Keratinocyte (primary cell): ENCODE results near the gene NCAPG2.

DNA sequence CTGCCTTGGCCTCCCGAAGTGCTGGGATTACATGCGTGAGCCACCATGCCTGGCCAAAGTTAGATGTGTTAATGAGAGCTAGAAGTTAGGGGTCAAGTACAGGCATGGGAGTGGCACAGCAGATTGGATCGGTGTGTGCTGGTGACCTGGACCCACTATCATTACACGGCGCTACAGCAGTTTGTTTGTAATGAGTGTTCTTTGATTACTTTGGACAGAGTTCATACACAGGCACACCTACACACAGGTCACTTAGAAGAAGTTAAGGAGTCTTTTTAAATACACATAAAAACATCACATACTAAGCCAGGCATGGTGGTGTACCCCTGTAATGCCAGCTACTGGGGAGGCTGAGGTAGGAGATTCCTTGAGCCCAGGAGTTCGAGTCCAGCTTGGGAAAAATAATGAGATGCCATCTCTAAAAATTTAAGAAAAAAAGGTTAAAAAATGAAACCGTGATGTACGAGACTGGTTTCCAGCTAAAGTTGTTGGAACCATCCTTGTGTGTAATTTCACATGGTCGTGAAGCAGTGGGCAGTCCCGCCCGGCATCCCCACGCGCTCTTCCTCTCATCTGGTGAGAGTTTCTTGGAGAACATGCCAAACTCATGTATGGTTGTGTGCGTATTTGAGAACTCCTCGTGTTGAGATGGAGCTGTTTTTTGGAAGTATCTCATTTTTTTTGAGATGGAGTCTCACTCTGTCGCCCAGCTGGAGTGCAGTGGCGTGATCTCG lies 37.0 kb downstream of the DNAJB6 start:
CAGE:
- cytosol, long polyA minus RNA, result no peak
- cytosol, long polyA plus RNA, result no peak
- long polyA plus RNA, result no peak
- nucleus, long polyA minus RNA, result no peak
- nucleus, long polyA plus RNA, result no peak

DNA sequence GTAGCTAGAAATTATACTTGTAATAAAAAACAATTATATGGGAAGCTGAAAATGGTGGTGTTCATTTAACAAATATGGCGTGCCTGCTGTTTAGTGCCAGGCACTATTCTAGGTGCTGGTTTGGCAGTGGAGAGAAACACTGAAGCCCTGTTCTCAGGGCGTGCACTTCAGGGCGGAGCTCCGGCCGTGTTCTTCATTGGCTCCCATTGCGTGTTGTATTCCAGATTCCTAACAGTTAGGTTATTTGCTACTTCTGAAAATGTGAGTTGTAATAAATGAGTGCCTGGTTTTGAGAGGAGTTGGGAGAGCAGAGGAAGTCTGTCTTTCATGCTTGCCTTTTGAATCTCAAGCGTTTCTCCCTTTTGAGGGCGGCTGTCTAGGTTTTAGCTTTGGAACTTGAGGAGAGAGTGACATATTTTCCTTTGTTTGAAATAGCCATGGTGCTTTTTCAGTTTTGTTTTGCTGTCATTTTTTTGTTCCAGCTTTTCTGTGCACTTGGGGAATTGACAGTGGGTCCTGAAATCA lies 38.7 kb downstream of the DNAJB6 start:
CAGE:
- cytosol, long polyA minus RNA, result no peak
- cytosol, long polyA plus RNA, result no peak
- long polyA plus RNA, result no peak
- nucleus, long polyA minus RNA, result no peak
- nucleus, long polyA plus RNA, result no peak

DNA sequence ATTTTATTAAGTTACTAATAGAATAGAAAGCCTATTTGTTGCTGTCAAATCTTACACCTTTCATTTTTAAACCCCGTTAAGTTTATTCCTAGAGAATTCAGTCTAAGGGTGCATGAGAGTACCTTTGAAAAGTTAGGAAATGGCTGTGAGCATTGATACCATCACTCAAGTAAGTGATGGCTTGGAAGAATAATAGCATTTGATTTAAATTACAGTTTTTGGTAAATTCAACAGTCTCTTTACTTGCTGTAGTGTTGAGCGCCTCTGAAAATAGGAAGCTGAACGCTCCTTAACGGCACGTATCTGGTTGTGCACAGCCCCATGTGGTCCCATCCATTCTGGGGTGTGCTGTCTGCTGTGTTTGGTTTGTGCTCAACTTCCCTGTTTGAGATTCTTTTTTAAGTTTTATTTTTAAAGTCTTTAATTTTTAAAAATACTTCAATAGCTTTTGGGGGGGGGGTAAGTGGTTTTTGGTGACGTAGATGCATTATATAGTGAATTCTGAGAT lies 51.4 kb downstream of the DNAJB6 start:
CAGE:
- cytosol, long polyA minus RNA, result no peak
- cytosol, long polyA plus RNA, result no peak
- long polyA plus RNA, result no peak
- nucleus, long polyA minus RNA, result no peak
- nucleus, long polyA plus RNA, result no peak

GRCh38 chr7:157412039-157412534 lies 75.3 kb downstream of the DNAJB6 start:
CAGE:
- cytosol, long polyA minus RNA, result no peak
- cytosol, long polyA plus RNA, result no peak
- long polyA plus RNA, result no peak
- nucleus, long polyA minus RNA, result no peak
- nucleus, long polyA plus RNA, result no peak

CAGE:
- cytosol, long polyA minus RNA, result no peak
- cytosol, long polyA plus RNA, result no peak
- long polyA plus RNA, result no peak
- nucleus, long polyA minus RNA, result no peak
- nucleus, long polyA plus RNA, result no peak
These were observed 86.4 kb downstream of the DNAJB6 start for GRCh38 chr7:157423039-157423810.

DNA sequence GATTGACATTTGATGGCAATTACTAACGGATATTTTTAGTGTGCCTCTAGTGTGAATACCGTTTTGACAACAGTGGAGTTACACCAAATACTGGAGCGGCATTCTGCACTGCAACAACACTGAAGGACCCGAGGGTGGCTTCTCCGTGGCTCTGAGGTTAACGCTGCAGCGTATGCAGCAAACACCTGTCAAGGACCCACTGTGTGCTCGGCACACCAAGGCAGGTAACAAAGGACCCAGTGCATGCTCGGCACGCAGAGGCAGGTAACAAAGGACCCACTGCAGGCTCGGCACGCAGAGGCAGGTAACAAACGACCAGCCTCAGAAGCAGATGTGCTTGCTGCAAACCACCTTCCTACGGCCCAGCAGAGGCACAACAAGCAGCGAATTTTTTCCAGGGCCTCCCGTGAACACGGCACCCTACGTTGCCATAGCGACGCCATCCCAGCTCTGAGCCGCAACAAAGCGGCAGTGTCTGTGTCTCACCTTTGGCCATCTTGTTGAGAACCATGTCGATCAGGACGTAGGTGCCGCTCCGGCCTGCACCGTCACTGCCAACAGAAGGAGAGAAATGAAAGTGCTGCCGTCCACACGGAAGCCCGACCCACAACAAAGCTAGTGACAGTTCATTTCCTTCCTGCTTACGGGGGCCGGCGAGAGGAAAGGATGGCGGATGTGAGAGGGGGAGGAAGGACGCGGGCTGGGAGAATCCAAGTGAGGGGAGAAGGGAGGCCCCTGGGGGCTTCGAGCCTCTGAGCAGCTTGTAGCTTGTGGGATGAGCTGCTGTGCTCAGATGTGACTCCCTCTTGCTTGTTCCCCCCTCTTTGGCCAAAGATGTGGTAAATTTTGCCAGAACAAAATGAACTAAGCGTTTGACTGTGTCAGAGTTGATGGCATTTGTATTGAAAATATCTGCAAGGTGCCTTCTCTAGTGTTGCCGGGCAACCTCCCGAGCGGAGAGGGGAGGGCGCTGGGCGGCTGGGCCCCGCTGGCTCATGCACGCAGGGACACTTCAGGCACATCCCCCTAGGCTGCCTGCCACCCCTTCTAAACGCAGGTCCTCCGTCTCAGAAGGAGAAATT lies 232.0 kb downstream of the DNAJB6 start:
CAGE:
- cytosol, long polyA minus RNA, result no peak
- cytosol, long polyA plus RNA, result no peak
- long polyA plus RNA, result no peak
- nucleus, long polyA minus RNA, result no peak
- nucleus, long polyA plus RNA, result no peak

CAGE:
- cytosol, long polyA minus RNA, result no peak
- cytosol, long polyA plus RNA, result no peak
- long polyA plus RNA, result no peak
- nucleus, long polyA minus RNA, result no peak
- nucleus, long polyA plus RNA, result no peak
These were observed 420.6 kb downstream of the DNAJB6 start for GRCh38 chr7:157757254-157757898.

GRCh38 chr7:157875151-157875822 lies 538.5 kb downstream of the DNAJB6 start:
CAGE:
- cytosol, long polyA minus RNA, result no peak
- cytosol, long polyA plus RNA, result no peak
- long polyA plus RNA, result no peak
- nucleus, long polyA minus RNA, result no peak
- nucleus, long polyA plus RNA, result no peak

DNA sequence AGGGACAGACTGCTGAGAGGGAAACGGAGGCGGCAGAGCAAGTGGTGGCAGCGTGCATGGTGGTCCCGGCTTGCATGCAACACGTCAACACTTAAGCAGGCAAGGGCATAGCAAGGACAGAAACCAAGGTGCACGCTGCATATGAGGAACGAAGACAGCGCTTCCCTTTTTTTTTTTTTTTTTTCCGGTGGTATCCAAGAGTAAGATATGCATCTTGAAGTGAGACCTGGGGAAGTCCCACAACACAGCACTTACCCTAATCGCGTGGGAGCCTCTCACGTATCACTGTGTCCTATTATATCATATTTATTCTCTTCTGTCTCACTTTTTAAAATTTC lies 361.1 kb downstream of the PTPRN2 start:
CAGE:
- cytosol, long polyA minus RNA, result no peak
- cytosol, long polyA plus RNA, result no peak
- long polyA plus RNA, result no peak
- nucleus, long polyA minus RNA, result no peak
- nucleus, long polyA plus RNA, result no peak

DNA sequence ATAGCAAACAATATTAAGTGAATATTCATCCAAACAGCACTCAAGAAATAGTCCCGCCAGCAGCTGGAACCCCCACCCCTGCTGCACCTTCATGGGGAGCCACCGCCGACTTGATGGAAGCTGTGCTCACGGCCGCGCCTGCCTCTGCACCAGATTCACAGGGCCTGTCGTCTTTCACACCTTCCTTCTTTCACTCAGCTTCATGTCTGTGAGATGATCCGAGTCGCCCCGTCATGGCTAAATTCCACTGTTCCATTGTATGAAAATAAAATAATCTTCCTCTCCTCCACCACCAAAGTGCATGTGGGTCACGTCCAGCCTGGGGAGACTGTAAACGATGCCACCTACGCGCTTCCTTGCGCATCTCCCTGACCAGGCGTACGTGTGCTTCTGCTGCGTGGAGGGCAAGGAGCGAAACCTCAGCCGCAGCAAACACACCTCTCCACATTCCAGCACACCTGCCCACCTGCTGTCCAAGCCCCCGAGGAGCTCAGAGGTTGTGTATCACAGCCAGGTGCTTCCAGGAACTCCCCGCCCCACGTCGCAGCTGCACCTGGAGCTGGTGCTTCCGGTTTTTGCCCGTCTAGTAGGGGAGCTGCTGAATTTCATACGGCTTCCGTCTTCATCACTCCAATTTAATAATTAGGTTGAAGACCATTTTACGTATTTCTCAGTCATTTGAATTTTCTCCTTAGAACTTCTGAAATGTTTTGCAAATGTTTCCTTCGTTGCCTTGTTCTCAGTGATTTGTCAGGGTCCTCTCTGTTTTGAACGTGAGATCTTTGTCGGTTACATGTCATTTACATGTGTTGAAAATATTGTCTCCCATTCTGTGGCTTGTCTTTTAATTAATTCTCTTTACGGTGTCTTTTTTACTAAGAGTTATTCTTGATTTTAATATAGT lies 136.9 kb downstream of the PTPRN2 start:
CAGE:
- cytosol, long polyA minus RNA, result no peak
- cytosol, long polyA plus RNA, result no peak
- long polyA plus RNA, result no peak
- nucleus, long polyA minus RNA, result no peak
- nucleus, long polyA plus RNA, result no peak

CAGE:
- cytosol, long polyA minus RNA, result no peak
- cytosol, long polyA plus RNA, result no peak
- long polyA plus RNA, result no peak
- nucleus, long polyA minus RNA, result no peak
- nucleus, long polyA plus RNA, result no peak
These were observed 50.4 kb downstream of the PTPRN2 start for GRCh38 chr7:158537112-158537736.

CAGE:
- cytosol, long polyA minus RNA, result no peak
- cytosol, long polyA plus RNA, result no peak
- long polyA plus RNA, result no peak
- nucleus, long polyA minus RNA, result no peak
- nucleus, long polyA plus RNA, result no peak
These were observed 4.1 kb downstream of the PTPRN2 start for GRCh38 chr7:158583421-158584085.

DNA sequence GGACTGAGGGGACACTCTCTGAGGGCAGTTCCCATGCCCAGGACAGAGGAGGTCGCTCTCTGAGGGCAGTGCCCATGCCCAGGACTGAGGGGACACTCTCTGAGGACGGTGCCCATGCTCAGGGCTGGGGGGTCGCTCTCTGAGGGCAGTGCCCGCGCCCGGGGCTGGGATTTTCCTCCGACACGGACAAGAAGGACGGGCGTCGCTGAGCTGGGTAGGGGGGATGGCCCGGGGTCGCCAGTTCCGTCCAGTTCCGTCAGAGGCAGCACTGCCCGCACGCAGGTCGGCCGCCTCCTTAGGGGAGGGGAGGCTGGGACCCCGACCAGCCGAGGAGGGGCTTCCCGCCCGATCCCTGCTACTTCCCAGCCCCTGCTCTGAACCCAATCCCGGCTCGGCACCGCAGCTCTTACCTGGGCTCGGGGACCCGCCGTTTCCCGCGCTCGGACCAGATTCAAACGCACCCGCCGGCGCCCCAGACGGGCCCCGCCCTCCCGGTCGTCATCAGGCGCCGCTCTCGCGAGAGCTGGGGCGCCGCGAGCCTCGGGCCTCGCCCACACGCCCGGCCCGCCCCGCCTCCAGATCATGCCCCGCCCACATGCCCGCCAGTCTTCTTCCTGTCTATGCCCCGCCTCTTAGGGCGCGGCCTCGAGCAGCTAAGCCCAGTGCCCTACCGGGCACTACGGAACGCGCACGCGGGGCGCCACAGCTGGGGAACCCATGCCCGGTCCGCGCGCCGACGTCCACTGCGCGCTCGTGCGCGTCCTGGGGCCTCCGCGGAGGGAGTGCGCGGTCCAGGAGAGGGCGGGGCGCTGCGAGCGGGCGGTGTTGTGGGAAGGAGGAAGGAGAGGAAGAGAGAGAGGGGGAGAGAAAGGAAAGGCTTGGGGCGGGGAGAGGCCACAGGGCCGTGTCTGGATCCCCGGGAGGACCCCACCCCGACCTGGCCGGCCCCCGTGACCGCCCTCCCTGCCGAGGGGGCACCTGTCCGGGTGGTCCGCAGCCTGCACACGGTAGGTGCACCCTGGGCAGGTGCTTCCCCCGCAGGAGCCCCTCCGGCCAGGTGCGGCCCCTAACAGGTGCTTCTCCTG lies at the start of gene NCAPG2:
Gene NCAPG2, minus strand, starts transcription at position 491 of the 1,085 bp plus-strand sequence.
CAGE:
- cytosol, long polyA minus RNA, result no peak
- cytosol, long polyA plus RNA, result no peak
- long polyA plus RNA, result no peak
- nucleus, long polyA minus RNA, result start-site peak on the minus strand centred at position 451 of the sequence, 87 bp wide, 14 reads
- nucleus, long polyA plus RNA, result no peak

CAGE:
- cytosol, long polyA minus RNA, result no peak
- cytosol, long polyA plus RNA, result no peak
- long polyA plus RNA, result no peak
- nucleus, long polyA minus RNA, result no peak
- nucleus, long polyA plus RNA, result no peak
These were observed 35.9 kb upstream of the NCAPG2 start for GRCh38 chr7:158740499-158741001.

DNA sequence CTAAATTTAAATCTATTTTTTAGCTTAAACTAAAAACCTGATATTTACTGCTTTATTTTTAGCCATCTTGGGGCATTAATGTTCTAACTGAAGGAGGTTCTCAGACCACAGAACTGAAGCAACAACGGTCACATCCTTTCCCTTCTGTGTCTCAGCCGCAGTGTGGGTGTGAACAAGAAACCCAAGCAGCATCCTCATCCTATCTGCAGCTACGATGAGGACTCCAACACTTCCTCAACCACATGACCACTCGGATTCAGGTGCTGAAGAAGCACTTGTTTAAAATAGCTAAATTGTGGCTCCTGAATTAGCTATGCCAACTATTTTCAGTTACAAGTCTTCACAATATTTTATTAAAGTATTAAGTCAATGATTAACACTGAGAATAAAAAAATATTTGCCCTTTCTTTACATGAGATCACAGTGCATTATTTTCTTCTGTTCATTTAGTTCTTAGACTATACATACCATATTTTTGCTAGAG lies 5.2 kb downstream of the ESYT2 start:
CAGE:
- cytosol, long polyA minus RNA, result no peak
- cytosol, long polyA plus RNA, result no peak
- long polyA plus RNA, result no peak
- nucleus, long polyA minus RNA, result no peak
- nucleus, long polyA plus RNA, result no peak

GRCh38 chr7:158825563-158826492 lies 3.5 kb downstream of the ESYT2 start:
CAGE:
- cytosol, long polyA minus RNA, result no peak
- cytosol, long polyA plus RNA, result no peak
- long polyA plus RNA, result no peak
- nucleus, long polyA minus RNA, result no peak
- nucleus, long polyA plus RNA, result no peak

DNA sequence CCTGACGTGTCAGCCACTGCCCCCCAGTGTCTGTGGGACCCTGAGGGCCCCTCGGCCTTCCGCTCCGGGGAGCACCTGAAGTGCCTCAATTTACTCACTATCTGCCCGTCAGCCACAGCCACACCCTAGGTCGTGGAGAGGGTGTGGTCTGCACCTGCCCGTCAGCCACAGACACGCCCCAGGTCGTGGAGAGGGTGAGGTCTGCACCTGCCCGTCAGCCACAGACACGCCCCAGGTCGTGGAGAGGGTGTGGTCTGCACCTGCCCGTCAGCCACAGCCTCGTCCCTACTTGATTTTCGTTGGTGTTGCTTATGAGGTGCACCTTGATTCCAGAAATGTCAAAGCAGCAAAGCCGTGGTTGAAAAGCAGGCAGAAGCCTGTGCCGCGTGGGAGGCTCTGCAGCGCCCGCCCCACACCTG lies 101.6 kb downstream of the DYNC2I1 start:
CAGE:
- cytosol, long polyA minus RNA, result no peak
- cytosol, long polyA plus RNA, result no peak
- long polyA plus RNA, result no peak
- nucleus, long polyA minus RNA, result no peak
- nucleus, long polyA plus RNA, result no peak

GRCh38 chr7:159094415-159094799 lies 50.3 kb downstream of the VIPR2 start:
CAGE:
- cytosol, long polyA minus RNA, result no peak
- cytosol, long polyA plus RNA, result no peak
- long polyA plus RNA, result no peak
- nucleus, long polyA minus RNA, result no peak
- nucleus, long polyA plus RNA, result no peak

DNA sequence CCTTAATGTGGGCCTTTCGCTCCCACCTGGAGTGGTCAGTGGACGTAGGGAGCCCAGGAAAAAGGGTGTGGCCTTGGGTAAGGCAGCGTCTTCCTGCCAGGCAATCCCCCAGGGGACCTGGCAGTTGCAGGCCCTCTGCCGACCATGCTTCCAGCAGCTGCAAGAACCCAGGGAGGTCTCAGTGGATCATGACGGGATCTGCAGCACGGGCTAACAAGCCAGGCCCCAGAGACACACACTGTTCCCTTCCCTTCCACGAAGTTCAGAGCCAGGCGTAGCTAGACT lies 48.0 kb upstream of the VIPR2 start:
CAGE:
- cytosol, long polyA minus RNA, result no peak
- cytosol, long polyA plus RNA, result no peak
- long polyA plus RNA, result no peak
- nucleus, long polyA minus RNA, result no peak
- nucleus, long polyA plus RNA, result no peak

DNA sequence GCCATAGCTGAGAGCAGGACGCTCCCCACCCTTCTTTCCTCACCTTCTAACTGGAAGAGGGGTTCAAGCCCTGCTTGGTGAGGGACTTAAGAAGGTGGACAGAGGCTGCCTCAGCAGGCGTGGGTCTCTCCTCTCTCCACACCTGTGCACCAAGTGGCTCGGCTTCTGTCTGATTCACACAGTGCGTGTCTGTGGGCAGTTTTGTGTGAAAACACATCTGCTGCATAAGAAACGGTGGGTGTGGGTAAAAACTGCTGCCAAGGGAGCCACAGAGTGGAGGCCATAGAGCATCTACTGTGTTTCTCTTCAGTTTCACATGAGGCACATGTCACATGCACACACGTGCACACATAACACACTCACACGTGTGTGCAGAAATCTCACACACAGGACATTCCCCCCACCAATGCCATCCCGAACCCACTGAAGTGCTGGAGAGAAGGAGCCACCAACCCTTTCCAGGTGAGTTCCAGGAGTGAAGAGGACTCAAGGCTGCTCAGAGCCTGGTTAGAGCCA lies 53.7 kb upstream of the VIPR2 start:
CAGE:
- cytosol, long polyA minus RNA, result no peak
- cytosol, long polyA plus RNA, result no peak
- long polyA plus RNA, result no peak
- nucleus, long polyA minus RNA, result no peak
- nucleus, long polyA plus RNA, result no peak